Right ventricle myocardium (tissue), 1 donor: ENCODE data around the genes HSD11B1L, CATSPERD, RFX2 and C3.

DNA sequence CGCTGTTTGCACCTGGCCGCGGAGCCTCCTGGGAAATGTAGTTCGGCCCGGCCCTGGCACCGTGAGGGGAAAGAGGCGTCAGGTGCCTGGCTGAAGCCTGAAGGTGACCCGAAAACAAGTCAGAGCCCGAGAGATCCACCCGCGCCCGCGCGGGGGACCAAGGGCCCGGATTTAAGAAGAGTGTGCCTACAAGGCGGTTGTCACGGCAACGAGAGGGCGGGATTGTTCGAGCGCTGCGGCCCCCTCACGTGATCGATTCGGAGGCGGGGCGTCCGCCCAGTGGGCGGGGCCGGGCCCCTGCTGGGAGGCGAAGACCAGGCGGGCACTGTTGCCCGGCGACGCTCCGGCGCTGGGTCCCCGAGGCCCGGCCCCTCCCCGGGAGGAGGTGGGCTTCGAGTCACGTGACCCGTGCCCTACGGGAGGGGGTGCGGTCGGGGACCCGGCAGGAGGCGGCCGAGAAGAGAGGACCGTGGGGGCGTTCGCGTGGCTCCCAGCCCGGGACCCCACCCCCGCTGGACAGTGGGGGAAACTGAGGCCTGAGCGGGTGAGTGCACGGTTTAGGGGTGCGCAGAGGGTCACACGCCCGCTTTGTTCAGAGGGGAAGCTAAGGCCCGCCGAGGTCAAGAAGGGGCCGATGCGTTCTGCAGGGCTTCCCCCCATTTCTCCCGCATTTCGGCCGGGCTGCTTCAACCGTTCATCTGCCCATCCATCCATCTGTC, at the start of gene HSD11B1L:
HSD11B1L (plus strand) TSS at position 300 of the 719 bp plus-strand sequence.
- PRO-cap, 2 experiments, result peak in 2 of 2 experiments; most common plus-strand start position 34 of the sequence (in 1); most common minus-strand start position 224 of the sequence (in 1)

GRCh38 chr19:5720490-5720877, at the start of gene CATSPERD:
TSS of gene CATSPERD (plus strand) at chr19:5720637.
- PRO-cap, 2 experiments, result peak in 2 of 2 experiments; most common plus-strand start chr19:5720712 (in 2); most common minus-strand start chr19:5720572 (in 2)

- PRO-cap, 2 experiments, result no peak in any of the 2 experiments
Observed at GRCh38 chr19:5892708-5893527, 10.7 kb downstream of the NDUFA11 start.

GRCh38 chr19:6091645-6092101, 18.6 kb downstream of the RFX2 start:
- PRO-cap, 2 experiments, result no peak in any of the 2 experiments

DNA sequence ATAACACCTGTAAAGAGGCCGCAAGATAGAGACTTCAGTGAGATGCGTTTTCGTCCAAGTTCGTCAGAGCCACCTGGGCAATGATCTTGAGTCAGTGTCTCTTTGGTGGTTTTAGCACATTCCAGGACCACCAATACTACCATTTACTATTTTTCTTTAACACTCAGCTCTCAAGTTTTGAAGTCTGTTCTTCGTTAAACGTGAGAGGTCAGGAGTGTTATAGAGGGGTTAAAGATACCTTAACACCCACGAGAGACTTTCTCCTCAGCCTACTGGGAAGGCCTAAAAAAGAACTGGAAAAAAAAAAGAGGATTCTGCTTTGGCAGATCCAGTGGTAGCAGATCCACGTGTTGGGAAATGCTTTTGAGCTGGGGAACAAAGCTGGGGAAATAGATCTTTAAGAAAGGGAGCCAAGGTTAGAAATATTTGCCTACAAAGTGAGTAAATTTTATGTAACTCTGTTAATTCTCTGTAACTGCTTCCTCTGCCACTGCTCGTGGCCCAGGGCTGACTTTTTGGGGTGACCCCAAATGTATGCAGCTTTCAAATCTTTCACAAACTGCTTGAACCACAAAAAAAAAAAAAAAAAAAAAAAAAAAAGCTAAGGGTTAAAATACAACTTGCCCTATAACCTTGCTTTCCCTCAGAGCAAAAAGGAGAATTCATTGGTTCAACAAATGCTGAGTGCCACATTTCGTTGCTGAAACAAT, 11.8 kb downstream of the RFX2 start:
- PRO-cap, 2 experiments, result no peak in any of the 2 experiments

DNA sequence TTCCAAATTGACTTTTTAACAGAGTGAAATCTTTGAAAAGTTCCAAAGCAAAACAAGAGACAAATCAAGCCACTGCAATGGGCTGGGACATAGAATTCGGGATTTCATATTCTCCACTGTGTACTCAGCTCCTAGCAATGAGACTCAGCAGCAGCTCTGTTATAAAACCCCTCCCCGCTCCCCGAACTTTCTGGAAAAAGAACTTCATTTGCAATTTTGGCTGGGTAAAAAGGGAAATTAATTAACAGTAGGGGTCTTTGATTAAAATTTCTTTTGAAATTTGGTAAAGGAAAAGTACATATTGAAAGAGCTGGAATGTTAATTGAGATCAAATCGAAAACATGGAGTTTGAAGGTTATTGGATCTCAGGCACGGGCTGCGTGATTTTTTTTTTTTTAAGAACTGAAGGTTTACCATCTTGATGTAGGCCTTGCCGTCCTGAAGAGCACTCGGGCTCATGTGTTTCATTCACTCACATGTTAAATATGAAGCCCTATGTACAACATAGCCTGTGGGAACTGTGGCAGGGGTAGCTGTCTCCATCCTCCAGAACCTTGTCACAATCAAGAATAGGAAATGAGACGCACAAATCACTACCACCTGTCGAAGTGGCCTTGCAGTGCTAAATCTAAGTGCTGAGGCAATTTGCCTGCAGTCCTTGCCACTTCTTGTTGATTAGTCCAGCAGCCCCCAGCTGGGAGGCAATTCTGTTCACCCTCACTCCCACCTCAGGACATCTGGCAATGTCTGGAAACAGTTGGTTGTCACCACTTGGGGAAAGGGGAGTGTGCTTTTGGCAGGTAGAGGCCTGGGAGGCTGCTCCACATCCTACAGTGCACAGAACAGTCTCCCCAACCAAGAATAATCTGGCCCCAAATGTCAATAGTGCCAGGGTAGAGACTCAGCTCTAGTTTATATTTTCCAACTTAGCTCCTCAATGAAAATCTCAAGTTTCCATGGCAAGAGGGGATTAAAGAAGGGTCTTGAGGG, 10.9 kb downstream of the RFX2 start:
- PRO-cap, 2 experiments, result no peak in any of the 2 experiments

DNA sequence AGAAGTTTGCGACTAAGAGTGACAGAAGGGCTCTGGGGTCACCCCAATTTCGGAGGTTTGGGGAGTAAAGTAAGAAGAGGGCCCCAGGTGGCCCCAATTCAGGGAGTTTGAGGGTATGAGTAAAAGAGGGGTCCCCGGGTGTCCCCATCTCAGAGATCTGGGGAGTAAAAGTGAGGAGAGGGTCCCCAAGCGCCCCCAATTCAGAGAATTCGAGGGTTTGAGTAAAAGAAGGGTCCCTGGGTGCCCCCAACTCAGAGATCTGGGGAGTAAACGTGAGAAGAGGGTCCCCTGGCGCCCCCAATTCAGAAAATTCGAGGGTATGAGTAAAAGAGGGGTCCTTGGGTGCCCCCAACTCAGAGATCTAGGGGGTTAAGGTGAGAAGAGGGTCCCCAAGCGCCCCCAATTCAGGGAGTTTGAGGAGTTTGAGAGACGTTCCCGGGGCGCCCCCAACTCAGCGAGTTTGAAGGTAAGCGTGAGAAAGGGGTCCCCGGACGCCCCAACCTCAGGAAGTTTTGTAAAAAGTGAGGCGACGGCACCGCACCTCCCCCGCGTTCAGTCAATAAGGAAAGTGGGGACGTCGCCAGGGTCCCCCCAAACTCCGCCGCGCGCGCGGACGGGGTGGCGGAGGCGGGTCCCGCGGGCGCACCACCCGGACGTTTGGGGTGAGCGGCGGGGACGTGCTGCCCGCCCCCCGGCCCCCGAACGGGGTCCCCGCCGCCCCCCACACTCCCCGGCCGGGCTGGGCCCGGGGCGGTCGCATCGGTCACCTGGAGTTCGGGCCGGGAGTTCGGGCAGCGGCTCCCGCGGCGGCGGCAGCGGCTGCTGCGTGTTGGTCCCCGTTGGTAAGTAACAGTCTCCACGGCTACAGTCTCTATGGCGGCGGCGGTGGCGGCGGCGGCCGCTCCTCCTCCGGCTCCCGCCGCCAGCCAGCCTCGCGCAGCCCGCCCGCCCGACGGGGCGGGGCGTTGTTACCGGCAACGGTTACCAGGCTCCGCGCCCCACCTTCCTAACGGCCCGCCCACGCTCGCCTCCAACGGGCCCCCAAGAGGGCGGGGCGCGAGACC, at the start of gene RFX2:
RFX2 (minus strand) TSS at position 875 of the 1,064 bp plus-strand sequence.
- PRO-cap, 2 experiments, result peak in 2 of 2 experiments; most common minus-strand start position 848 of the sequence (in 2)

- PRO-cap, 2 experiments, result no peak in any of the 2 experiments
Observed at GRCh38 chr19:6392353-6392832, 571 bp downstream of the GTF2F1 start.

GRCh38 chr19:6412563-6413085, 12.0 kb downstream of the KHSRP start:
- PRO-cap, 2 experiments, result no peak in any of the 2 experiments

- PRO-cap, 2 experiments, result no peak in any of the 2 experiments
Observed at GRCh38 chr19:6423363-6424168, 1.0 kb downstream of the KHSRP start.

DNA sequence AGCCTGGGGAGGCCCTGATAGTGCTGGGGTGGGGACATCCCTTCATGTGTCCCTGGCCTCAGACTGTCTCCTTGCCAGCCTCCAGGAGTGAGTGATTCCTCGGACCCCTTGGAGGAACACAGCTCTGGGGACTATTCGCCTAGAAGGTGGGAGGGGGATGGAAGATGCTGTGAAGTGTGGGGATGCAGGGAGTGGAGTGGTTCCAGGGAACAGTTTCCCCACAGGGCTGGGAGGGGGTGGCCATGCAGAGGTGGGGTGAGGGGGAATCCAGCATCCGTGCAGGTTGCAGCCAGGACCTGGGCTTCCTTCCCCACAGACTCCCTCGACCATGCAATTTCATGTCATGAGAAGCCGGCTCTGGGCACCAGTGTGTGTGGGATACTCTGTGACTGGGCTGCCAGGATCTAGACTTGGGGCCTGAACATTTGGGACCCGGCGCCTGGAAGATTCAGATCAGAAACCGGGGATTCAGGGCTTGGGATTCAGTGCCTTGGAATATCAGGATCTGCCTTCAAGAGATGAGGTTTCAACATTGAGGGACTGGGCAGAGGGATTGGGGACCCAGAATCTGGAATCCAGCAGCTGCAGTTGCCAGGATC, 7.0 kb upstream of the SLC25A41 start:
- PRO-cap, 2 experiments, result no peak in any of the 2 experiments

DNA sequence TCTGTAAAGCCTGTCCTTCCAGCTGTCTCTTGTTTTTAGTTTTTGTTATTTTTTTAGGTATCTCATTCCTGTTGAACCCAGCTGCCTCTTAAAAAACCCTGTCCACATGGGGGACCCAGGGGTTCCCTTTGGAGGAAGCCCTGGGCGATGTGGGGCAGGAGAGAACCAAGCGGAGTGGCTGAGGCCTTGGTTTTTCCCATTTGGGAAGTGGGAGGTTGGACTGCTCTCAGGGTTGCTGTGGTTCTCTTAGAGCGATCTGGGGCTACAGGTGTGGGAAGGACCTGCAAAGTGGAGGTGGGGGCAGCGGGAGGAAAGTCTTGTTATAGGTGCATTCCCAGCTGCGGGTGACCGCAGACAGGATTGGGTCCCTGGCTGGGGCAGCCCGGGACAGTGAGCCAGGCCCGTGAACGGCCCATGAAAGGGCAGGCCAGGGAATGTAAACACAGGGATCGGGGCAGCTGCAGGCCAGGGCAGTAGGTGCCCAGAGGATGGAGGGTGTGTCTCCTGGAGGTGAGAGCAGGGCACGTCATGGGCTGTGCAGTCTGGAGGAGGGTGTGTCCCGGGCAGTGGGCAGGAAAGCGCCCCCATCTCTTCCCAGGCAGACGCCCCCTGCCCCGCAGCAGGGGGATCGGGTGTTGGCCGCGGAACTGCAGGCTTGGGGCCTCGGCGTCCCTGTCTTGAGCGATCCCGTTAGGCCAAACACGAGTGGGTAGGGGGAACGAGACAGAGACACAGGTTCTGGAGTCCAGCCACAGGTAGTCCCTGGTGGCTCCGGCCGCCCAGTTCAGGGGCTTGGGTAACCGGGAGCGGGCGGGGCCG, 761 bp downstream of the SLC25A23 start:
- PRO-cap, 2 experiments, result no peak in any of the 2 experiments

GRCh38 chr19:6516781-6517415, 13.9 kb upstream of the TNFSF9 start:
- PRO-cap, 2 experiments, result peak in 2 of 2 experiments; most common minus-strand start chr19:6516959 (in 1)

DNA sequence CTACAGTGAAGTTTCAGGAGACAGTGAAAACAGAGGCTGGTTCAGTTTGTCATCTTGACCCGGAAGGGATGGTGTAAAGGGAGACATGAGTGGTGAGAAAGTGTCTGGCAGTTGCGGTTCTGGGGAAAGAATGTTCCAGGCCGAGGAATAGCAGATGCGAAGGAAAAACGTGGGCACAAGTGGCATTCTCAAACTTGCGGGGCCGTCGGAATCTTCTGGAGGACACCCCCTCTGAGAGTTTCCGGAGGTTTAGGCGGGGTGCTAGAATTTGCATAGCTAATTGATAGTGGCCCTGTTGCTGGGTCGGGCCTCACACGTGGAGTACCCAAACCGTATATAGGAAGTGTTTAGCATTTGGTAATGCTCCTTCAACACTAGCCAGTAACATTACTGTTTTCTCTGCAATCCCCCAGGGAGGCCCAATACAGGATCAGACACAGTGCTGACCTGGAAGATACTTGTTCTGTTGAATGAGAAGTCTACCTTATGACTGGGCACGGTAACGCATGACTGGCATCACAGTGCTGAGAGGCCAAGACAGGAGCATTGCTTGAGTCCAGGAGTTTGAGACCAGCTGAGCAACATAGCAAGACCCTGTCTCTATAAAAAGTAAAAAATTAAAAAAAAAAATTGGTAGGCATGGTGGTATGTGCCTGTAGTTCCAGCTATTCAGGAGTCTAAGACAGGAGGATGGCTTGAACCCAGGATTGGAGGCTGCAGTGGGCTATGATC, 2.7 kb upstream of the TNFSF9 start:
- PRO-cap, 2 experiments, result no peak in any of the 2 experiments

GRCh38 chr19:6600746-6600945, 9.7 kb upstream of the CD70 start:
- PRO-cap, 2 experiments, result no peak in any of the 2 experiments

GRCh38 chr19:6720374-6721297, at the start of gene C3:
TSS of gene C3 (minus strand) at chr19:6720650.
- PRO-cap, 2 experiments, result peak in 2 of 2 experiments; most common minus-strand start chr19:6720650 (in 2)

GRCh38 chr19:6753108-6754163, 13.8 kb downstream of the SH2D3A start:
- PRO-cap, 2 experiments, result no peak in any of the 2 experiments

GRCh38 chr19:6926211-6926675, 38.9 kb downstream of the ADGRE1 start:
- PRO-cap, 2 experiments, result no peak in any of the 2 experiments

GRCh38 chr19:6997679-6998125, 23.5 kb downstream of the MBD3L2B start:
- PRO-cap, 2 experiments, result no peak in any of the 2 experiments

DNA sequence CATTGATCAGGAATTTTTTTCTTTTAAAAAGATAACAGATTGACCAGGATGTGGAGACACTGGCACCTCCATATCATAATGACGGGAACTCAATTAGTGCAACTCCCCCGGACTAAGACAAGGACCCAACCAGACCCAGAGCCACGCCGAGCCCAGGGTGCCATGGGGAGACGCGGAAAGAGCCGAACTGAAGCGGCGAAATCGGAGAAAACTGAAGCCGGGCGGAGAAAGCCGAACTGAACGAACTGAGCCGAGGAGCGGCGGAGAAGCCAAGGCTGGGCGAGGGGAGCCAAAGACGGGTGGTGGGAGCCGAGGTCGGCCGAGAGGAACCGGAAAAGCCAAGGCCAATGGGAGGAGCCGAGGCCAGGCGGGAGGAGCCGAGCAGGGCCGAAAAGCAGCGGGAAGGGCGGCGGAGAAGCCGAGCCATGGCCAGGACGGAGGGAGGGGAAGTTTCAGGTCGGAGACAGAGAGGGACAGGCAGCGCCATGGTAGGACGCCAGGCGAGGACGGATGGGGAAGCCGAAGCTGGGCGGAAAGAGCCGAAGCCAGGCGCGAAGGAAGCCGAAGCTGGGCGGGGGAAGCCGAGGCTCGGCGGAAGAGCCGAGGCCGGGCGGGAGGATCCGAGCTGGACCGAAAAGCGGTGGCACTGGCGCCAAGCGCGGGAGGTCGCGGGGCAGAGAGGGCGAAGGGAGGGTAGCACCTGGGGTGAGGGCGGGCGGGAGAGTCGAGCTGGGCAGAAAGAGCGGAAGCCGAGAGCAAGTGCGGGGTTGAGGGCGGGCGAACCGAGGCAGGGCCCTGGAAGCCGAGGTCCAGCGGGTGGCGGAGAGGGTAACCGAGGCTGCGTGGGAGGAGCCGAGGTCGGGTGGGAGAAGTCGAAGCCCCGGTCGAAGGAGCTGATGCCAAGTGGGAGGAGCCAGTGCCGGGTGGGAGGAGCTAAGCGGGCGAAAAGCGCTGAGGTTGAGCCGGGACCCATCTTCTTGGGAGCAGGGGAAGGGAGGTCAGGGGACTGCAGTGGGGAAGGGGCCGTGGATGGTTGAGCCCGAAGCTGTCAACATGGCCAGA, 29.5 kb downstream of the ZNF557 start:
- PRO-cap, 2 experiments, result peak in 2 of 2 experiments; most common plus-strand start position 584 of the sequence (in 2); most common minus-strand start position 508 of the sequence (in 2)